Left lung (tissue), 1 donor: ENCODE measurements around a stretch of chr12.

DNA sequence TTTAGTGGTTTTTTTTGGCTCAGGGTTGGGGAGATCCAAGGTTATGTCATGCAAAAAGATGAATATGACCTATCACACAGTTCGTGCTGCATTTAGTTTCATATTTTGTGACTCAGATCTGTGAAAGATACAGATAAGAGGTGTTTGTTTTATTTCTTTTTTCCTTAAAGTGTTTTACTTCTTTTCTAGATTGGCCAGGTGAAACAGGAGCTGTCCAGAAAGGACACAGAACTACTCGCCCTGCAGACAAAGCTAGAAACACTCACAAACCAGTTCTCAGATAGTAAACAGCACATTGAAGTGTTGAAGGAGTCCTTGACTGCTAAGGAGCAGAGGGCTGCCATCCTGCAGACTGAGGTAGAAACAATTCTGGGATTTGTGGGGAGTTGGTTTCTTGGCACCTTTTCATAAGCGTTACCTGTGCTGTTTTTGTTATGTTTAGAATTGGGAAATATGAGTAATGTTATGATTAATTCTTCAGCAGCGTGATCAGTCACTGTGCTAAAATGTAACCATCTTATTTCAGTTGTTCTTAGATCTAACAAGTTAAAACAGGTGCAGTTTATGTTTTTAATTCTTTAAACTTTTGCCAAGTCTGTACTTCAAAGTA lies 124.8 kb downstream of the ERC1 start:
- PRO-cap = no peak

- PRO-cap = no peak
Measured at GRCh38 chr12:1122781-1123215, 131.8 kb downstream of the ERC1 start.

DNA sequence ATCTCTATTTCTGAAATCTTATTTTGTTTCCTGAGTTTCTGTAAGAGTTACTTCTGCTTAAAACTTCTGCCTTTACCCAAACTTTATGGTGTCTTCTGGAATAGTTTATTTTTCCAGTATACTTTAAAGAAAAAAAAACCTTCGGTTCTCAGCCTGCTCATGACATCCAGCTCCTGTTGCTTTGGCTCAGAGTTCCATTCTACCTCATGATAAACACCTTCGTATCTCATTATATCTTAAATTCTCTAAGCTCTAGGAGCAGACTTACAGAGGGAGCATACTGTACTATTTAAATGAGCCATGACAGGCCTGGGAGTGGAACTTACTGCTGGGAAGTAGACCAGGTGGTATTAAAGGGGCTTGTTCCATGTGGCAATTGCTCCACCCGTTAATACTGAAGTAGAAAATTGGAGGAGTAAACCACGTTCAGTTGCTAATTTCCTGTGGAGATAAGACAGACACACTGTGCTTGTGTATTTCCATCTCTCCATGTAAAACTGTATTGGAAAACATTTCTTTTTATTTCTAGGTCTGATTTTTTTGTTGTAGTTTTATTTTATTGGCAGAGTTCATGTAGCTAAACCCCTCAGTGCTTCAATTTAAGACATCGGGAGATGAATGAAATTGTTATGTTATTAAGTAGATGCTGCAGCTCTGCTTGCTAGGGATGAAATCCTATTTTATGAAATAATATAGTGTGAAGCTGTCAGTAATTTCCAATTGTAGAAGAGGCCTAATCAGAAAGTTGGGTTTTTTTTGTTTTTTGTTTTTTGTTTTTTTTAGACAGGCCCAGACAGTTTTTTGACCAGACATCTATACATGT lies 288.2 kb downstream of the FBXL14 start:
- PRO-cap = no peak

DNA sequence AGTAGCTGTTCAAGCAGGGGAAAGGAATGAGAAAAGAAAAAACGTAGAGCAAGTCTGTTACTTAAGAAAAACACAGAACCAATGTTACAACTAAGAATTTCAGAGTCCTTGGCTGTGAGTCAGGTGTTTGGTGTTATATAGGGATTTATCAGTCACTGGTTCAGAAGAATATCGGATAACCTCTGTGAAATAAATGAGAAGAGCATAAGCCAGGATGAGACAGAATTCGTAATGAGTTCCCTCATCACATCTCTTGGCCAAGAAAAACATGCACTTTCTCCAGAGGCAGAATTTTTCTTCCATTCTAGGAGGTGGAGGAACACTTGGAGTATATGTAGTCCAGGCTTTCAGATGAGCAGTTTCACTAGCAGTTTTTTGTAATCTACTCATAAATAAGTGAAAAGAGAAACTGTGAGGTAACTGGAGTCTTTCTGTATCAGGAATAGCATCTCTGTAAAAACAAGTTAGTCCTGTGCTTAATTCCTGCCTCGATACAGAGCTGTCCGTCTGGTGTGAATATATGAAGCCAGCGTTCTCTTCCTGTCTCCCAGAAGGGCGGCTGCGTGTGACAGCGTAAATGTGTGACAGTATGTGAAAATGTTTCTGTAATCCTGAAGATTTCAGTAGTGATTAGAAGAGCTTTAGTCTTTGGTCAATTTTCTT lies 150.4 kb downstream of the FBXL14 start:
- PRO-cap = no peak

GRCh38 chr12:1566525-1567140 lies 27.7 kb downstream of the FBXL14 start:
- PRO-cap = no peak

DNA sequence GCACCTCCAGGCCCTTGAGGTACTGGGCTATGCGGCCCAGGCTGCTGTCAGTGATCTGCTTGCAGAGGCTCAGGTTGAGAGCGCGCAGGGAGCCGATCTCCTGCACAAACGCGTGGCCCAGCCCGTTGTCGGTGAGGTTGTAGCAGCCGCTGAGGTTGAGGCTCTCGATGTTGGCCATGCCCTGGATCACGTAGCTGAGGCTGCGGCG lies 852 bp downstream of the FBXL14 start:
- PRO-cap = no peak

GRCh38 chr12:1690440-1690931 lies 384 bp upstream of the ADIPOR2 start:
- PRO-cap = bidirectional peak, plus-strand start at chr12:1691022, minus-strand start at chr12:1690826

DNA sequence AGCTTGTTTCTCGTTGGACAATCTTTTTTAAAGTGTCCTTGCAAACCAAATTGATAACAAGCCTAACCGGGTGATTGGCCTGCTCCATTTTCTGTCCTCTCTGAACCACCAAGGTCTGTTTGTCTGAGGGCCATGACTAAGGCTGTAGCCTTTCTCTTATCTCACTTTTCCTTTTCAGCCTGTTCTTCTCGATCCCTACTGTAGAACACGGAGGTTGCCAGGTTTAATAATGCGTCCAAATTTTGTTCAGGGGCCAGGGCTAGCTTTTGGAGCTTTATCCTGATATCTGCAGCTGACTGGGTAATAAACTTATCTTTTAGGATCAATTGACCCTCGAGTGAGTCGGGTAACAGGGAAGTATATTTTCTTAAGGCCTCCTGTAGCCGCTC lies 23.2 kb downstream of the ADIPOR2 start:
- PRO-cap = no peak

DNA sequence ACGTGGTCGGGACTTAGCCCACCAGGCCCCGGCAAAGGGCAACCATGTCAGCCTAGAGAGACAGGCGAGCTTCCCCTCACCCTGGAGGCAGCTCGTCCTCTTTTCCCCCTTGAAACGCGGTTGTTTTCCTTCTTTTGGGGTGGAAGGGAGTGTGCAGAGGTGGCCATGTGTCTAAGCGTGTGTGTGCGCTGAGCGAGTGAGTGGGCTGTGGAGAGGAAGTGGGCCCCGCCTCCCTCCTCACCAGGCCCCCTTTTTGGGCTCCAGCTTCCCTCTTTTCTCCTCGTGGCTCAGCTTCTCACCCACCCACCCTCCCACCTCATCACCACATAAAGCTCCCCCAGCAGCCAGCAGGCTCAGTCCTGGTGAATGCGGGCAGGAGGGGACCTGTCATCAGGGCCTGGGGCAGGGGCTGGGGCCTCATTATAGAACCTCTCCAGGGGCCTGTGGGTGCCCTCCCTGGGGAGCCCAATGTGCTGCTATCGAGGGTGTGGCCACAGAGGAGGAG lies 22.0 kb downstream of the LRTM2 start:
- PRO-cap = no peak

DNA sequence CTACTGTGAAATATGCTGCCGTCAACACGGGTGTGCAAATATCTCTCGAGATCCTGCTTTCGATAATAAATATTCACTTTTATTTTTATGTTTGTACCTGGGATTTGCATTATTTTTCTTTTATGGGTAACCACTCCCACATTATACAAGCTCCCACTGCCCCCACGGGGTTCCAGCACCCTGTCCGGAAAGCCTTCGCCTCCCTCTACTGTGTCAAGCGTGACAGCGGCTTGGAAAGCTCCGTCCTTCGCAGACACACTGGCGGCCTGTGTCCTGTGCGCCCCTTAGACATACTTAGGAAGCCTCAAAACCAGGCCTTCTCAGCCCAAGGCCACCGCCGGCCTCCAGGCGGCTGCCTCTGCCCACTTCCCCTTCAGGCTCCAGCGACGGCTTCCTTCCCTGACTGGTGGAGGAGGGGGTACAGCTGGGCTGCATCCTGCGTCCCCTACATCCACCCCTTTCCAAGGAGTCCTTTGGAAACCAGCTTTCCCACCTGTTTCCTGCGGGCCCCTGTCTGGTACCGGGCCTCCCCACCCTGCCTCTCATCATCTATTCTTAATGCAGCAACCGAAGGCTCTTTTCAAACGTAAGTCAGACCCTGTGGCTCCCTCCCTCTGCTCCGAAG lies 2.5 kb upstream of the CACNA2D4 start:
- PRO-cap = no peak

- PRO-cap = no peak
Measured at GRCh38 chr12:1933193-1933763, 14.8 kb upstream of the CACNA2D4 start.

DNA sequence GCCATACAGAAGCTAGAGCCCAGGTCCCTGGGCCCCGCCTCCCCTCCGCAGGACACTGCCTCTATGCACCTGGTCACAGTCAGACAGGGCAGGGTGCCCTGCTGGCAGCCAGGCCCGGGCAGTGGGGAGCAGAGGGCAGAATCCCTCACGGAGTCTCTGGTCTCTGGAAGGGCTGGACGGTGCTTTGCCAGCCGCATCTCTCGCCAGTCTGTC lies 16.4 kb upstream of the CACNA2D4 start:
- PRO-cap = no peak

- PRO-cap = no peak
Measured at GRCh38 chr12:2013698-2014316, 9.6 kb upstream of the DCP1B start.

DNA sequence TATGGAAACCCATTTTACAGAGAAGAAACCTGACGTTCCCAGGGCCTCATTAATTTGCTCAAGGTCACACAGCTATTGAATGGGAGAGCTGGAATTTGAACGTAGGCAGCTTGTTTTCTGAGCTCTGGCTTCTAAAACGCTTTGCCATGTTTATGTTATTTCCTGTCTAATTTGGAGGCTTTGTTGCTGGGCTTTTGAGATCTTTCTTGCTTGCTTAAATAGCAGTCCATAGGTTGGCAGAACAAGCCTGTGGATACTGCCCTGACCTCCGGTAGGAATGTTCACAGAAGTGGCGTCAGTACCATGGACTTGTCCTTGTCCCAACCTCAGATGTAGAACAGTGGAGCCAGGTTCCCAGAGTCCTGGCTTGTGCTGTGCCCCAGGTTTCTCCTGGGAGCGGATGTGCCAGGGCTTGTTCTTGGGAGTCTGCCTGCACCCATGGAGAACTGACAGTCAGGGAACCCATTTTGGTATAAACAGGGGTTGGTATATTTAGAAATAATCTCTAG lies 22.7 kb downstream of the CACNA1C start:
- PRO-cap = no peak

- PRO-cap = no peak
Measured at GRCh38 chr12:2084361-2085050, 31.7 kb downstream of the CACNA1C start.

DNA sequence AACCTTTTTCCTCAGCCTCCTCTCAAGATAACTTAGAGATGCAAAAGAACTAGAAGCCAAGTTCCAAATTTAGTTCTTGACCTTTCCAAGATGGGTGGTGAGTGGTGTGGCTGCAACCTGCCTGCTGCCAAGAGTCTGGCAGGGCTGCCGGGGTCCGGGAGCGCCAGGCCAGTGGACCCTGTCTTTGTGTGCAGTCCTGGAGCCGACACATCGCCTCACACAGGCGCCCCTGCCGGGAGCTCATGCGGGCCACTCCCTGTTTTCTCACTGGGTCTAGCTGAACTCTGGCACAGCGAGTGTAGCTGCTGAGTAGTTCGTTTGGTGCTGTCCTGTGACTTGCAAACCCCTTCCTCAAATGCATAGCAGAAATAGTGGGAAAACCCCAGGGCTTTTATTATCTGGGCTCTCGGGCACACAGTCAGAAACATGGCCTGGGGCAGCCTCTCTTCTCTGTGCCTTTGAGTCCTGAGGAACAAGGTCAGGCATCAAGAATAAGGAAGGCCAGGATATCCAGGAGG lies 85.0 kb downstream of the CACNA1C start:
- PRO-cap = no peak

GRCh38 chr12:2156500-2157216 lies 103.9 kb downstream of the CACNA1C start:
- PRO-cap = no peak

- PRO-cap = no peak
Measured at GRCh38 chr12:2163499-2164438, 111.0 kb downstream of the CACNA1C start.

GRCh38 chr12:2431618-2432313 lies 363.0 kb upstream of the FKBP4 start:
- PRO-cap = no peak

- PRO-cap = no peak
Measured at GRCh38 chr12:2457823-2458623, 336.7 kb upstream of the FKBP4 start.